B cell (primary cell): ENCODE measurements around a stretch of chr12.

GRCh38 chr12:124279923-124280531 lies 14.9 kb upstream of the RFLNA start:
- PRO-cap = no peak
- CAGE, long polyA plus RNA = no peak

GRCh38 chr12:124297101-124297356 lies 2.1 kb downstream of the RFLNA start:
- PRO-cap = no peak
- CAGE, long polyA plus RNA = no peak

DNA sequence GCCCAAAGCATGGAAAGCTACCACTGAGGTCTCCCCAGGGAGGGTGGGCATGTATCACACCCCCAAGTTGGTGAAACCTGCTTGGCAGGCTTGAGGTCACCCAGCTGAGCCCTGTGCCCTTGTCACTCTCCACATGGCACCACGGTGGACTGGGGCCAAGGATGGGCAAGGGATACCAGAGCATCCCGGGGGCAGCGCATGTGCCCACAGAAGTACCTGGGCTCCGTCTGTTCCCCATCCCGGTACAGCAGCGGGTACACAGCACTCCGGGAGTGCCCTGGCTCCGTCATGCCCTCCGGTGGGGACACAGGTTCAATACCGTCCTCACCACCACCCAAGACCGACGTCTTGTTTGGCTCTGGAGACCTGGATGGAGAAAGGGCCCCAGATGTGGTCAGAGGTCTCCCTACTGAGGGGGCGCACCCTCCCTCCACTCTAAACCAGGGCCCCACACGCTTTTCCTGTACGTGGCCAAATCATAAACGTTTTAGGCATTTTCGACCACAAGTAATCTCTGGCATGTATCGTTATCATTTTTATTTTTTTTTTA lies 38.1 kb downstream of the RFLNA start:
- PRO-cap = no peak
- CAGE, long polyA plus RNA = no peak

DNA sequence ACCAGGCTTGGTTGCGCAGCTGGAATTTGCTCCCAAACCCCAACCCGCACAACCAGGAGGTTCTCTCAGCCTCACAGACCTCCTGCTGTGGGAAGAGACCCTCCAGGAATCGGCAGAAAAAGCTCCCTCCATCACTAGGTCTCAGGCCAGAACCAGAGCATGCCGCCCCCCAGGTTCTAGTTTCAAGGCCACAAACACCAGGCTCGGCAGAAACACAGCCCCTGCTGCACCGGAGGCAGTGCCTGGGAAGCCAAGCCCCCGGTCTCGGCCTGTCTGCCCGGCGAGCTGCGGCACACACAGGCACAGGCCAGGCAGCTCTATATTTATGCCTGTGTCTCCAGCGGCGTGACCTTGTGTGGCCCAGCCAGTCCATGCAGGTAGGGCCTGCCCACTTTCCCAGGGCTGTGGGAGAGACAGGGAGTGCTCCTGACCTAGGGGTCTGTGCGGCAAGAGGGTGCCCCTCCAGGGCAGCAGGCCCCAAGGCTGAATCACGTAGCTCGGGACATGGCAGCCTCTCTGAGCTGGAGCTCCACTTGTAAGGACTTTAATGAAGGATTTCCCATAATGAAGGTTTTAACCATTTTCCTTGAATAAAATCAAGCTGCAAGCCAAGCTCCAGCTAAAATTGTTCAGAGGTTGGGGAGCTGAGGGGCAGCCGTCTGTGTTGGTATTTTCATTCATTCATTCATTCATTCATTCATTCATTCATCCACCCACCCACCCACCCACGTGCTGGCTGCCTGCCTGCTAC lies 91.8 kb downstream of the RFLNA start:
- PRO-cap = no peak
- CAGE, long polyA plus RNA = no peak

DNA sequence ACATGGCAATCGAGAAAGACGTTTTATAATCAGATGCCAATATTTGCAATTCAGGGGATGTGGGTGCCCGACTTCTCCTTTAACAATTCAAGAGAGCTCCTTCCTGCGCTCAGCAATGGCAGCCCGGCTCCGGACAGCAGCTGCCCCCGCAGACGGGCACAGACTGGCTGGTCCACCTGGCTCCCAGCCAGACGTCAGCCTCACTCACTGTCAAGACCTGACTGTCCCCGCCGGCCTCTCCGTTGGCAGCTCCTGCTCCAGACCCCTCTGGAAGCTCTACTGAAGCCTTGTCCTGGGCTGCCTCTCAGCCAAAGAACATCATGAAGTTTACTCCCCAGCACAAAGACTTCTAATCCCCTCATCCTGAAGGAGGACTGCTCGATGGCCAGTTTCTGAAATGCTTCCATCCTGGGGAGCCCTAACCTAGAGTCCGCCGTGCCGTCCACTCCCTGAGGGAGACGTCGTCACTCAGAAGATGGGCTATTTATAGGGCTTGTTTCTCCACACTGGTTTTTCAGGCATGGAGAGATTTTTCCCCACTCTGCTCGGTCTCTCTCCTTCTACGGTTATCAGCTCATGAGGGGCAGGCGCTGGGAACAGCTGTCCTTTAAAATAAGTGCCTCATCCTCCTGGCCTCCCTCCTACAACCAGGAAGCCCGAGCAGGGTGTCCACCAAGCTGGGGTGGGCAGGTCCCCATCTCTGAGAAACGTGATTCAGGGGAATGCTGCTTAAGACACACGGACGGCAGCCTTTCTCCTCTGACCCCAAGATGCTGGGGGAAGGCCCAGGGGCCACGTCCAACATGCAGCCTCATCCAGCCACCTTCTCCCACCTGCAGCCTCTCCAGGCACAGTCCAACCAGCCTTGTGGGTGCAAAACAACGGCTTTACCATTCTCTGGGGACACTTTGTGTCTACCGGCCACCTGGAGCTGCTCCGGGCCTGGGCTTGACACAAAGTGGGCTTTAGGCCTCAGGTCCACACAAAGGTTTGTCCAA lies 126.4 kb downstream of the RFLNA start:
- PRO-cap = no peak
- CAGE, long polyA plus RNA = no peak

DNA sequence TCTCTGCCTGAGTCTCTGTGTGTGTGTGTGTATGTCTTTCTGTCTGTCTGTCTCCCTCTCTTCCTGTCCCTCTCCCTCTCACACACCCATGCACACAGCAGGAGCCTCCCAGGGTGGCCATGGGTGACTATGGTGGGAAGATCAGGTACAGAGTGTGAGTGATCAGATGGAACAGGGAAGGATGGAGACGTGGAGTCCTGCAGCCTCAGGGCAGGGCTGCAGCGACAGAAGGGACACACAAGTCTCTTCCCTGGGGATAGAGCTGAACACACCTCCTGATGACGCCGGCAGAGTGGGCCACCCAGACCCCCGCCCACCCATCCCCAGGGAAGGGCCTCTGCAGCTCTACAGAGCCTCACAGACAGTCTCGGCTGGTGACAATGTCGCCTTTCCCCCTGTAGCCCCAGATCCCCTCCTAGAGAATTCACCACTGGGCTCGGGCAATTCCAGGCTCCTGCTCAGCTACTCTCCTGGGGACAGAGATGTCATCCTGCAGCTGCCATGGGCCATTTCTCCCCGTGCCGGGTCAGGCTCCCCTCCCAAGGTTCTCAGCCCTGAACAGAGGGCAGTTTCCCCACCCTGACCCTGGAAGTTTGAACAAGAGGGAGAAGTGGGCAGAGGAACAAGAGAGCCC lies 115.8 kb downstream of the NCOR2 start:
- PRO-cap = no peak
- CAGE, long polyA plus RNA = no peak

GRCh38 chr12:124463129-124464062 lies 104.0 kb downstream of the NCOR2 start:
- PRO-cap = no peak
- CAGE, long polyA plus RNA = no peak

- PRO-cap = no peak
- CAGE, long polyA plus RNA = no peak
Observed at GRCh38 chr12:124468748-124469232, 98.6 kb downstream of the NCOR2 start.

DNA sequence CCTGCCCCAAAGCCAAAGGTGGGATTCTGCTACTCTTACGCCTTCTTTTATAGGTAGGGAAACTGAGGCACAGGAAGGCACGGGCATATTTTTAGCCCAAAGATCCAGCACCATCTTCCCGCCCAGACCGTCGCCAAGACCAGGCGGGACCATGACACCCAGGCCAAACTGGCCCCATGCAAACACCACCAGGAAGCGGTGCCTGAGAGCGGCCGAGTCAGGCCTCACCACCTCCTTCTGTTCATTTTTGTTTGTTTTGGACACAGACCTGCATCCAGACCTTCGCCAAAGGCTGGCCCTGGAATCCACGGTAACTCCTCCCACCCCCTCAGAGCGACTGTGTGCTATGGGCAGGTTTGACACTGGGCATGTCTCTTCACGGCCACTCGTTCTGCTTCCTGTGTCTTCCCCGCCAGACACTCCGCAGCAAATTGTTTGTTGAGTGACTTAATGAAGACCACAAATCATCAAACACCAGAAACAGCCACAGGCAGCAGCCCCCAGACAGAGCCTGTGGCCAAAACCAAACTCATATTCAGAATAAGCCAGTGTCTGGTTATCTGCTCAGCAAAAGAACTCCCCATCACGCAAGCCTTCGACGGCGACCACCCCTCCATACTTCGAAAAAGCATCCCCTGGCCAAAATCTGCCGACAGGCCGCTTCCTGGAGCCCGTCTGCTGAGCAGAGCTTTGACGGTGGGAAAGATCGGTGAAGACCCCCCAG lies 47.1 kb downstream of the NCOR2 start:
- PRO-cap = unidirectional peak, minus-strand start at position 343 of the sequence
- CAGE, long polyA plus RNA = no peak

DNA sequence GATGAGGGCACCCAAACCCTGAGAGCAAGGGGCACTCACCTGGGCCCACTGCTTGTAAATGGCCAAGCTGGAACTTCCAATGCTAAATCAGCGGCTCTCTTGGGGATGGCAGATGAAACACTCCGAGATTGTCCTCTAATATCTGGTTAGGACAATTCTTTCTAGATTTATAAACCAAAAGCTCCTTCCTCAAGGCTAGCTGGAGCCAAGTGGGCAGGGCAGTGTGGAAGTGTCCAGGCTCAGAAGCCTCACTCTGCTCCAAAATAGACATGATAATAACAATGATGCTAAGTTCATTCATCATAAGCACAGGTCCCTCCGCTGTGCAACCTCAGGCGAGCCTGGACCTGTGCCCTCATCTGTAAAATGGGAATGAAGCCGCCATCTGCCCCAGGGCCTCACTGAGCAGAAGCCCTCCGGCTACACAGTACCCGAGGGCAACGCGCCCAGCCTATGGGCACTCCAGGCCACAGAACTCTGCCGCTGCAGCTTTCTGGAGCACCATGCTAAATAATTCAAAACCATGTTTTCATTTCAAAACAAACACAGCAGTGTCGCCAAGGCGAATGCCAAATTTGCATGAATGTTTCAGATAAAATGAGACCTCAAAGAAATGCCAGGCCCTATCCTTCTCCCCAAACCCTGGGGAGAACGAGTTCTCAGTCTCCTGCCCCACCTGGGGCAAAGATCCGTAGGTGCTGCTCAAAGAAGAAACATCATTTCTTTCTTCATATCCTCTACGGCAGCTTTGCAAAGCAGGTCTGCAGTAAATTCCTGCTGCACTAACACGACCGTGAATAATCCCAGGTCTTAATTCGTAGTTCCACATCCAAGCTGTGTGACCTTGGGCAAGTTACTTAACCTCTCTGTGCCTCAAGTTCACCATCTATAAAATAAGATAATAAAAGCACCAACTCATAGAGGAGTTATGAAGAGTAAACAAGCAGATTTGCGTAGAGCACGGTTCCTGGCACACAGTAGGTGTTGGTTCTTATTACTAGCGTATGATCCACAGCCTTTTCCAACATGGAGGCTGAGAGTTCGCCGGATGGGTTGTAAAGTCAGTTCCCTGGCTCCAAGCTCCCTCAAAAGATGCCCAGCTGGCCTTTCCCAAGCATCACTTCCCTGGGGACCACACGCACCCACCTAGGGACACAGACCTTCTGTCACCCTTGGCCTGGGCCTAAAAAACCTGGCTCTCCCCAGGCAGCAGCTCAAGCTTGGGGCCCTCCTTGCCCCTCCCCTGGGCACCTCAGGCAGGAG lies 3.9 kb downstream of the NCOR2 start:
- PRO-cap = no peak
- CAGE, long polyA plus RNA = no peak

DNA sequence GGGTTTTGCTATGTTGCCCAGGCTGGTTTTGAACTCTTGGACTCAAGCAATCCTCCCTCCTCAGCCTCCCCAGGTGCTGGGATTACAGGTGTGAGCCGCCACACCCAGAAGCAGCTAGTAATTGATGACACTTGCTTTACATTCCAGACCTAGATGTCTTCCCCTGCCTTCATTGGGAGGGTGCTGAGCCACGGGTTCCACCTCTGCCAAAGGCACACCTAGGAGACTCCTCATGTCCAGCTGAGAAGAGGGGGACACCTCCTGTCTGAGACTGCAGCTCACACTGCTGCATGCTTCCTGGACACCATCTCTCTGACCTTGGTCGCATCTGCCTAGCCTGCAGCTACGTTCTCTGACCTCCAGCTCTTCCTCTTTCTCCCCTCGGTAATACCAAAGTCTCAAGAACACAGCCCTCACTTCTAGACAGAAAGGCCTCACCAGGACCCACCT lies 20.0 kb upstream of the NCOR2 start:
- PRO-cap = no peak
- CAGE, long polyA plus RNA = no peak

DNA sequence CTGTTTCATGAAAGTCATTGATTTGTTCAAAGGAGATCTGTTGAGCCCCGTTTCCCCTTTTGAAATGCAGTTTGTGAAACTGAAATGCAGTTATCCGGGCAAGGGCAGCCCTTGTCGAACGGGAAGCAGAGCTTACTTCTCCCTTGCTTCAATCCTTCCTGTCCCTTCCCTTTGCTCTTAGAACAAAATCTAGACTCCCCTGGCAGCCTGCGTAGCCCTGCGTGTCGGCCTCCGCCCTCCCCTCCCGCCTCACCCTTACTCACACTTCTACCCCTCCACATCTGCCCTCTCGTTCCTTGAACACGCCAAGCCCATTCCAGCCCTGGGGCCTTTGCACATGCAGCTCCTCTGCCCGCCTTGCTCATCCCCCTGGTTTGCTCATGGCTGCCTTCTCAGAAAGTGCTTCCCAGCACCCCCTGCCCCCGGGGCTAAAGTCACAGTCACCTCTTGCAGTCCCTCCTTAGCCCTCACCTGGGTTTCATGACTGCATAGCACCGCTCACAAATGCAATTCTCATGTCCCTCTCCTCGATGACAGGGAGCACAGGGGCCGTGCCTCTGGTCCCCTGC lies 49.5 kb upstream of the NCOR2 start:
- PRO-cap = no peak
- CAGE, long polyA plus RNA = no peak

GRCh38 chr12:124637364-124638041 lies 70.1 kb upstream of the NCOR2 start:
- PRO-cap = no peak
- CAGE, long polyA plus RNA = no peak

GRCh38 chr12:124669263-124669767 lies 101.9 kb upstream of the NCOR2 start:
- PRO-cap = no peak
- CAGE, long polyA plus RNA = no peak

- PRO-cap = no peak
- CAGE, long polyA plus RNA = no peak
Observed at GRCh38 chr12:124683098-124683653, 115.8 kb upstream of the NCOR2 start.

GRCh38 chr12:124684473-124684895 lies 117.1 kb upstream of the NCOR2 start:
- PRO-cap = no peak
- CAGE, long polyA plus RNA = no peak

GRCh38 chr12:124740577-124741160 lies 123.0 kb downstream of the SCARB1 start:
- PRO-cap = no peak
- CAGE, long polyA plus RNA = no peak

DNA sequence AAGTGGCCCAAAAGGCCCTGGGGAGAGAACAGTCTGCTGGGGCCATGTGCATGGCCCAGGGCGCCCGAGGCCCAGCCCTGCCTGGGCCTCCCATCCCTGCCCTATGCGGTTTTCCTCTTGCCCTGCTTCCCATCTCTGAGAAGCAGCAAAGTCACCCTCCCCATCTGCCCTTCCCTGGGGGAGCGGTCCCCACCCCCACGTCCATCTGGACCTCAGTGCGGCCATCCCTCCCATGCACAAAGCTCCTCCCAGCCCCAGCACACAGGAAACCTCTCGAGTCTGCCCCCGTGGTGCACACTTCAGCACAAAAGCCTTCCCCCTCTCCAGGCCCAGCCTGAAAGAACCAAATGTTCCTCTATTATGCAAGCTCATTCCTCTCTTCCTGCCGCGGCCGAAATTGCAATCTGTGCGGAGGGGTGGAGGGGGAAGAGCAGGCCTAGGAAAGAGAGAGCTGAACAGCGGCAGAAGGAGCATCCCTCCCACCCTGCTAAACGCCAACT lies 108.5 kb downstream of the SCARB1 start:
- PRO-cap = no peak
- CAGE, long polyA plus RNA = no peak

- PRO-cap = no peak
- CAGE, long polyA plus RNA = no peak
Observed at GRCh38 chr12:124842825-124843383, 20.8 kb downstream of the SCARB1 start.

GRCh38 chr12:124868746-124869810 lies 5.4 kb upstream of the SCARB1 start:
- PRO-cap = no peak
- CAGE, long polyA plus RNA = no peak